Bronchus fibroblast of lung (primary cell): ENCODE measurements around the gene LRRC28.

DNA sequence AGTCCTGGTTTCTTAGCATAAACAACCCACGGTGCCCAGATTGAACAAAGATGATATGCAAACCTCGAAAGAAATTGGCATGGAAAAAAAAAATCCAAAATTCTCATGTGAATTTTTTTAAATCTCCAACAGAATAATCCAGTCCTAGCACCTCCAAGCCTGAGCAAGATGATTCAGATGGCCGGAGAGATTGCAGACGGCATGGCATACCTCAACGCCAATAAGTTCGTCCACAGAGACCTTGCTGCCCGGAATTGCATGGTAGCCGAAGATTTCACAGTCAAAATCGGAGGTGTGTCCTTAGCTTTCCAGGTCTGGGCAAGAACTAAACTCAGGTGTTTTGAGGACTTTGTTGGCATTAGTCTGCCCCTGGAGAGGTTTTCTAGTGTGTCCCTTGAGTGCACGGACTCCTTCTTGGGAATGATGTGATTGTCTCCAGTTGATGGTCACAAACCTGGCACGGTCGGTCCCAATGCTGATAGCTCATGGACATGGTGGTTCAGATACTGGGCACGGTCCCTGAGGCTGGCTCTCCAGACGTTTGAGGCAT is 68.4 kb downstream of the PGPEP1L start:
- RAMPAGE, long total RNA, result no peak

DNA sequence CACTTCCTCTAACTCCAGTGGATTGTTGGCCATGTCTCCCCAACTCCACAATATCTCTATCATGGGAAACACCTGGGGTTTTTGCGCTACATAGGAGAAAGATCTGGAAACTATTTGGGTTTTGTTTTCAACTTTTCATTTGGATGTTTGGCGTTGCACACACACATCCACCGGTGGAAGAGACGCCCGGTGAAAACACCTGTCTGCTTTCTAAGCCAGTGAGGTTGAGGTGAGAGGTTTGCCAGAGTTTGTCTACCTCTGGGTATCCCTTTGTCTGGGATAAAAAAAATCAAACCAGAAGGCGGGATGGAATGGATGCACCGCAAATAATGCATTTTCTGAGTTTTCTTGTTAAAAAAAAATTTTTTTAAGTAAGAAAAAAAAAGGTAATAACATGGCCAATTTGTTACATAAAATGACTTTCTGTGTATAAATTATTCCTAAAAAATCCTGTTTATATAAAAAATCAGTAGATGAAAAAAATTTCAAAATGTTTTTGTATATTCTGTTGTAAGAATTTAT is 43.7 kb downstream of the PGPEP1L start:
- RAMPAGE, long total RNA, result no peak

GRCh38 chr15:98980096-98980661 is 27.4 kb downstream of the PGPEP1L start:
- RAMPAGE, long total RNA, result no peak

DNA sequence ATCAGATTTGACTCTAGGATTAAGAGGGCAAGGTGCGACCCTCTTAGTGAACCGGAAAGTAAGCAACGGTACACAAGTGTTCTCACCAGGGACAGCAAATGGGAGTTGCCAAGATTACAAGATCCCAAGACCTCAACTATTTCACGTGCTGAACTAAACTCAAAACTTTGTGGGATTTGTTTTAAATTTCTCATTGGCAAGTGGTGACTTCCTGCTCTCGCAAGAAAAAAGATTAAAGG is 2.1 kb upstream of the PGPEP1L start:
- RAMPAGE, long total RNA, result no peak

GRCh38 chr15:99016951-99017727 is 9.5 kb upstream of the PGPEP1L start:
- RAMPAGE, long total RNA, result no peak

GRCh38 chr15:99090254-99090832 is 14.5 kb upstream of the SYNM start:
- RAMPAGE, long total RNA, result no peak

- RAMPAGE, long total RNA, result no peak
Observed at GRCh38 chr15:99250641-99251590, at the start of gene LRRC28. LRRC28 (plus strand) TSS chr15:99251481.

GRCh38 chr15:99306110-99306373 is 54.8 kb downstream of the LRRC28 start:
- RAMPAGE, long total RNA, result no peak

GRCh38 chr15:99438584-99439141 is 127.1 kb upstream of the MEF2A start:
- RAMPAGE, long total RNA, result no peak

DNA sequence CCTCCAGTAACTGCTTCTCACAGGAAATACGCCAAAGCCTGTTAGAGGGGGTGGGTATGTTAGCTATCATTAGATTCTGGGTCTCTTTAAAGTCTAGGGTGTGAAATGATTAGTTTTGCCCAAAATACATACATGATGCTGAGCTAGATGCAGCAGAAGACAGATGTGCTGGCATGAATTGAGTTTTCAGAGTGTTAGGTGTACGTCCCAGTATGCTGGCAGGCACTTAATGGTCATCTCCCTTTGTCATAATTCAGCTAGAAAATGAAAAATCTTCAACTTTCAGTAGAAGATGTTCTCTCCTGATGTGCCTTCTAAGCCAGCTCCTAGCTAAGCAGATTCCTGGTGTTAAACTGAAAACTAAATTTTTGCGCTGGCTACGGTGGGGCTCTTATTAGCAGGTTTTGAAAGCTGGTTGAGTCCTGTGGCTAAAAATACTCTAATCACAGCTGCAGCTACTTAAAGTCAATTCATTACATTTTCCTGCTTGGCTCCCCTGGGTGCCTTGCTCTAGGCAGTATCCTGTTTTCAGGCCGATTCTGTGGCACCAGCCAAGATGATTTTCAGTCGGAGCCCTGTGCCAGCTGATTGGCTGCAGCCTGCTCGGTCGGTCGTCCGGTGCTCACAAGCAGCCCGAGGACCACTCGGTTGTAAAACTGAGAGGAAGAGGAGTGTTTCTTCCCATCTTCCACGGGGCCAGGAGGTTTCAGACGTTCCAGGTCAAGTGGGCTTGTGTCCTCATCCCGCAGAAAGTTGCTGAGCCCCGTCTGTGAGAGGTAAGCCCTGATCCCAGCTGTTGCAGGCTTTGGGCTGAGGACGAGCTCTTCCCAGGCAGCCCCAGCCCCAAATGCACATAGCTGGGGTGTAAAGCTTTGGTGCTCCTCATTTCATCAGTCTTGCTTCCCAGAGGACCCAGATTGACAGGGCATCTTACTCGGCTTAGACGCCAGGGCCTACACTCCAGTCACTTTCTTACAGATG is 16.1 kb downstream of the LYSMD4 start:
- RAMPAGE, long total RNA, result no peak

- RAMPAGE, long total RNA, result no peak
Observed at GRCh38 chr15:100110738-100111591, 230.8 kb downstream of the ADAMTS17 start.

GRCh38 chr15:100114456-100115094 is 227.2 kb downstream of the ADAMTS17 start:
- RAMPAGE, long total RNA, result no peak

DNA sequence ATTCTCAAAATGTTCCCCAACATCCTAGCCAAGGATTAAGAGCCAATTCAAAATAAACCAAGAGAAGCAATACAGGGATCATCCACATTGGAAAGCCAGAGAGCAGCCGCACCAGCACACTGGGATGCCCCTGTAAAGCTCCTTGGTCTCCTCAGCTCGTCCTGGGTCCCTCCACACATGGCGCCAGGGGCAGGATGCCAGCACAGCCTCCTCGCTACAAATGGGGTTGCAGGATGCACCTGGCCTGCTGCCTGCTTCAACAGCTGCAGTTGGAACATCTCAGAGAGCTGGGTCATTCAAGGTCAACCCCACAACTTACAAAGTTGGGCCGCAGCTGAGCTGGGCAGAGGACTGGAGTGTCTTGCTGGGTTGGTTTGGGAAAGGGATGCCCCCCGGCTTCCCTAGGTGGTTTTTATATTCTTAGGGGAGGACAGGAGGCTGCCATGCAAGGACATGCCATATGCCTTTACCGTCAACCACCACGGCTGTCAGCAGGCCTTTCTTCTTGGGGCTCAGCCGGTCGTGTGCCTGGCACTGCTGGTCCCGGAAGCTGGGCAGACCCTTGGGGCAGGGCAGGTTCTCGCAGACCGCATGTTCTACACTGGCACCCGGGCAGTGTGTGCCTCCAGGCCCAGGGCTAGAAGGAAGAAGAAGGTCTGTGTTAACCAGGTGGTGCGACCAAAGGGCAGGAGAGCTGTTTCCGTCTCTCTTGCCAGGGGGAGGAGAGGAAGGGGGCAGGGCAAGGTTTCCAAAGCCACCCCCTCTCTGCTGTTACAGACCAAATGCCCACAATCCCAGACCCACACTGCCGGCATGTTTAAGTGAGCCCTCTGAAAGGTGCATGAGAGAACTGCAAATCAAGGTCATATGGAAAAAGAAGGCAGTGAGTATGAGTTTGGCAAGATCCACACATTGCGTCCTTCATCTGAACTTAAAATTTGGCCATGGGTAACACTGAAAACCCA is 225.1 kb downstream of the ADAMTS17 start:
- RAMPAGE, long total RNA, result no peak

DNA sequence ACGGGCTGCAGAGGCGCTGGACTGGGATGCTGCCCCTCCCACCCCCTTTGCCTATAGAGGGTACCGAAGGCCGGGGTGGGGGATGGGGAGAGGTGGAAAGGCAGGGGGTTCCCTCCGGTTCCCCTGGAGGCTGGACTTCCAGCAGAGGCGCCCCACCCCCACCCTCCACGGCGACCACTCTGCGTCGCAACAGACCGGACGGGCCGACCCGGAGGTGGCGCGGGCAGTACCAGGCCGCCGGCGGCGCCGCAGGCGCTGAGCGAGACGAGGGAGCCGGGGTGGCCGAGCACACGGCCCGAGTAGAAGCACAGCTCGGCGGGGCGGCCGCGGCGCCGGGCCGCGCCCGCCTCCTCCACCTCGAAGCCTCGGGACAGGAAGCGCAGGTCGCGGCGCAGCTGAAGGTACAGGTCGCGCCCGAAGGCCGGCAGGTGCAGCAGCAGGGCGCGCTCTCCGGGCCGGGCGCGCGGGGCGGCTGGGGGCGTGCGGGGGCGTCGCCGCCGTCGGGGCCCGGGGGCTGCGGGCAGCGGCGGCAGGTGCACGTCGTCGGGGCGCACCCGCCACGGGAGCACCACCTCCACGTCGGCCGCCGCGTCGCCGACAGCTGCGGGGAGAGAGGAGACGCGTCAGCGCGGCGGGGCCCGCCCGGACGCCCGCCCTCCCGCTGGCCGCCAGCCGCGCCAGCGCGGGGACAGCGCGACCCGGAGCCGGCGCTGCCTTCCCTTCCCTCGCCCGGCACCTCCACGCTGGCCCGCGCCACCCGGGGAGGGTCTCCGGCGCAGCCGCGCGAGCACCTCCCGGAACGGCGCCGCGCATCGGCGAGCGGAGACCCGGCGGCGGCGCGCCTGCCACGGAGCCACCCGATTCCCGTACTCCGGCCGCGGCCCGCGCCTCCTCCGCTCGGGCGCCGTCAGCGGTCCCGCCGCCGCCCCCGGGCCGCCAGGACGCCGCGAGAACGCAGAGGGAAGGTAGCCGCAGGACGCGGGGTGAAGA is 671 bp downstream of the ADAMTS17 start:
- RAMPAGE, long total RNA, result no peak

- RAMPAGE, long total RNA, result no peak
Observed at GRCh38 chr15:100373163-100374141, 31.7 kb upstream of the ADAMTS17 start.

- RAMPAGE, long total RNA, result no peak
Observed at GRCh38 chr15:100580380-100580756, 21.6 kb downstream of the LINS1 start.

GRCh38 chr15:100614256-100614591 is 11.8 kb downstream of the ASB7 start:
- RAMPAGE, long total RNA, result no peak

DNA sequence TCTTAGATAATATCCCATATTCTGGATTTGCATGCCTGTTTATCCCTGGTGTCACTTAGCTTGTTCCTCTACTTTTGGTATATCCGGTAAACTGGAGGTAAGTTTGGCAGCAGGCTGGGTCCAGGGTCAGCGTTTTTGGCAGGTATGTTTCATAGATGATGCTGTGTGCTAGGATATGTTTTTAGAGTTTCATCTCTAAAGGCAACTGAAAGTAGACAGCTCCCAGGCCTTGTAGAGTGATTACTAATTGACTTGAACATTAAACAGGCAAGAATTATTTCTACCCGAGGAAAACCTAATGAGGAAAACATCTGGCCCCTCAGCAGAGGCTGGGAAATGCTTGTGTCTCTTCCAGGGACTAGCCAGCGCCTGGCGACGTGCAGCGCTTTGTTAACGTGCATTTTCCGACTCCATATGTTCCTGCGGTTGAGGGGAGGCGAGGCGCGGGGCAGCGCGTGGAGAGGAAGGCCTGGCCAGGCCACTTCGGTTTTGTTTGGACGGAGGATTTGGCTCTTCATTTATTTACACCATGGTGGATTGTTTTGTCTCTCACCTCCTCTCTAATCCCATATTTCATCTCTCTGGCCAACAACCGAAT is 65.2 kb downstream of the ASB7 start:
- RAMPAGE, long total RNA, result no peak

- RAMPAGE, long total RNA, result no peak
Observed at GRCh38 chr15:100671463-100672327, 69.3 kb downstream of the ASB7 start.

DNA sequence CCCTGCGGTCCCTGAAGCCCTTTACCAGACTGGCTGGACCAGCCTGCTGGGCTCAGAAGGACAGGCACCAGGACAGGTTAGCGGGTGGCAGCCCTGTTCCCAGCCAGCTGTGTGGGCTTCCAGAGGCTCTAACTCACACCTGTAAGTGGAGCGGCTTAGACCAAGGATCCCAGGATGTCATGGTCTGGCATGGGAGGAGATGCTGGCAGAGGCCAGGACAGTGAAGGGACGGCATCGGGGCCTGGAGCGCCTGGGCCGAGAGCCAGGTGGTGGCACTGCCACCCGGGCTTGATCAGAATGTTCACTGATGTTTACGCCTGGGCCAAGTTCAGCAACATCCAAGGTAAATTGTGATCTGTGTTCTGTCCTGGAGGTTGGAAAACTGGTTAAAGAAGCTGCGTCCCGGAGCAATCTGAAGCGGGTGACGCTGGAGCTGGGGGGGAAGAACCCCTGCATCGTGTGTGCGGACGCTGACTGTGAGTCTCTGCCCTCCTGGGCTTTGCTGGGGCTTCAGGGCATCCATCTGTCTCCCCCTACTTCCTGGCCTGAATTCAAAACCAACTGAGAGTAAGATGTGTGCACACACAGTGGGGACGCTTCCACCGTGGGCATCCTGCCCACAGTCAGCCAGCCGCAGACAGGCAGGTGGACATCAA is 18.2 kb downstream of the ALDH1A3 start:
- RAMPAGE, long total RNA, result no peak